SK-N-DZ (cell line): ENCODE measurements around the genes DRD4 and MOB2.

DNA sequence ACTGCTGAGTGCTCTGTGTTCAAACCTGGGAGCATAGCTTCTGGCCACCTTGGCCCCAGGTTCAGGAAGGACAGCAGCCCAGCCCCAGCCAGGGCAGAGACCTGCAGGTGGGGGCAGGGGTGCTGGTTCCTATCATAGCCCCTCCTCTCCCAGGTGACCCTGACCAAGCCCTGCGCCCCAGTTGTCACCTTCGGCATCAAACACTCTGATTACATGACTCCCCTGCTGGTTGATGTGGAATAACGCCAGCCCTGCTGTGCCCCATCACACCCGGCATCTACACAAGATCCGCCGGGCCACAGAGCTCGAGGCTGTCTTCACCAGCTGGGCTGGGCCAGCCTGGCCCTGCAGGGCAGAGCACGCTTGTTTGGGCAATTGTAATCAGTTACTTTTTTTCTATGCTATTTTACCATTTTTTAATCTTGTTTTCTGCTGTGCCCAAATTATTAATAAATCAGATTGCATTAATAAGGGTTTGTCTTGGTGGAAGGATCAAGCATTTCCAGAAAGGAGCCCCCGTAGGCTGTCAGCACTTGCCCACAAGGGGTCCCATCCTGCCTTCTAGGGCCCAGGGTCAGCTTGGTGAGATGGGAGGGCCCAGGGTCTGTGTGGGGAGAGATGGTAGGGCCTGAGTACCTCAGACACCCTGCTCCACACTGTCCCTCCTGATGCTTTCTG, 3.4 kb downstream of the ODF3 start:
RAMPAGE:
- cytosol, long total RNA: no peak
- nucleus, long total RNA: no peak

DNA sequence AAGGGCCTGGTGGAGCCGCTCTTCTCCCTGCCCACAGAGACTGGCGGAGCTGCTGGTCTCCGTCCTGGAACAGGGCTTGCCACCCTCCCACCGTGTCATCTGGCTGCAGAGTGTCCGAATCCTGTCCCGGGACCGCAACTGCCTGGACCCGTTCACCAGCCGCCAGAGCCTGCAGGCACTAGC, 1.8 kb downstream of the RIC8A start:
RAMPAGE:
- cytosol, long total RNA: no peak
- nucleus, long total RNA: no peak

DNA sequence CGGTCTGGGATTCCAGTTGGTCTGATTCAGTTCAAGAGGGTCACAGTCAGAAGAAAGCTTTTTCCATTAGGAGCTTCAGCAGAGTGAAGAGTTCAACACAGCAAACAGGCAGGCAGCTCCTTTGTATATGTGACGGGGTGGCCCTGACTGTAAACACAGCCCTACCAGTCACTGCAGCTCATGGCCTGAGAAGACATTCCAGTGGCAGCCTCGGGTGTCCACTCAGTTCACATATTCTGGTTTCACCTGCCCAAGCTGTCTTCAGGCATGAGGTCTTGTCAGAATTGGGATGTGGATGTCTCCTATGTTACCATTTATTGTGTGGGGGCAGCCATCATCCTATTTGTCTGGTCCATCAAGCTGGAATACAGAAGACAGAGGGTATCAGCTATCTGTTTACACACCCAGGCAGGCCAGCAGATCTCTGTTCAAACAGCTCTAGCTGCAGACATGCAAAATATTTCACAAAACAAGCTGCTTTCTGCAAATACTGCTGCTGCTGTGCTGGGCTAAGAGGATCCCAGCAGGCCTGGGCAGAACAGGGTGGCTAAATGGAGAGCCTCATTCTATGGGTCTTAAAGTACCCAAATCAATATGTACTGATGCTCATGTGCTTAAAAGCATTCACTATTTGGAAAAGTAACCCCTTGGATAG, 9.0 kb downstream of the RIC8A start:
RAMPAGE:
- cytosol, long total RNA: no peak
- nucleus, long total RNA: no peak

GRCh38 chr11:223568-223920, 12.6 kb downstream of the SIRT3 start:
RAMPAGE:
- cytosol, long total RNA: no peak
- nucleus, long total RNA: no peak

DNA sequence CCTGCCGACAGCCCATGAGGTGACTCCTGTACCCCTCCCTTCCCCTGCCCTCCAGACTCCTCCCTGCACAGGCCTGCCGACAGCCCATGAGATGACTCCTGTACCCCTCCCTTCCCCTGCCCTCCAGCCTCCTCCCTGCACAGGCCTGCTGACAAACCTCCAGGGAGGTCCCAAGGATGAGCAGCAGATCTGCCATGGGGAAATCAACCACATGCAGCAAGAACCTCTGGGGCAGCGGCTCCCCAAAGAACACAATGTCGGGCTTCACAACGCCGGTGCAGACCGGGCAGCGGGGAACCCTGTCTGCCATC, 12.3 kb downstream of the SIRT3 start:
RAMPAGE:
- cytosol, long total RNA: no peak
- nucleus, long total RNA: no peak

RAMPAGE:
- cytosol, long total RNA: no peak
- nucleus, long total RNA: no peak
These were observed 762 bp downstream of the PGGHG start for GRCh38 chr11:289319-290456.

GRCh38 chr11:315787-316901, 2.3 kb downstream of the IFITM1 start:
RAMPAGE:
- cytosol, long total RNA: no peak
- nucleus, long total RNA: no peak

GRCh38 chr11:445696-446566, 4.1 kb upstream of the ANO9 start:
RAMPAGE:
- cytosol, long total RNA: no peak
- nucleus, long total RNA: no peak

GRCh38 chr11:459455-460204, 9.6 kb downstream of the PTDSS2 start:
RAMPAGE:
- cytosol, long total RNA: no peak
- nucleus, long total RNA: no peak

GRCh38 chr11:597279-597630, 18.5 kb downstream of the IRF7 start:
RAMPAGE:
- cytosol, long total RNA: no peak
- nucleus, long total RNA: no peak

DNA sequence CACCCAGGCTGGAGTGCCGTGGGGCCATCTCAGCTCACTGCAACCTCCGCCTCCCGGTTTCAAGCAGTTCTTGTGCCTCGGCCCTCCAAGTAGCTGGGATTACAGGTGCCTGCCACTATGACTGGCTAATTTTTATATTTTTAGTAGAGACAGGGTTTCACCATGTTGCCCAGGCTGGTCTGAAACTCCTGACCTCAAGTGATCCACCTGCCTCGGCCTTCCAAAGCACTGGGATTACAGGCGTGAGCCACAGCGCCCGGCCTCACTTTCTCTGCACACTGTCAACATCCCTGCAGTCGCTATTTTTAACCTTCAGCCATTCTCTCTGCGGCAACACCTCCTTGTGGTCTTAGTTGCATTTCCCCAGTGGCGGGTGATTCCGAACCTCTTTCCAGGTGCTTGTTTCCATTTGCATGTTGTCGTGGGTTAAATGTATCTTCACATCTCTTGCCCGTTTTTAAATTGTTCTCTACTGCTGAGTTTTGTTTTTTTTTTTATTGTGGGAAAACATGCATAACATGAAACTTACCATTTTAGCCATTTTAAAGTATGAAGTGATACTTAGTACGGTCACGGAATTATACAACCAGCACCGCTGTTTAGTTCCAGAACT, 2.2 kb upstream of the SCT start:
RAMPAGE:
- cytosol, long total RNA: no peak
- nucleus, long total RNA: no peak

GRCh38 chr11:636623-637408, at the start of gene DRD4:
DRD4 (plus strand) TSS chr11:637269.
RAMPAGE:
- cytosol, long total RNA: no peak
- nucleus, long total RNA: no peak

DNA sequence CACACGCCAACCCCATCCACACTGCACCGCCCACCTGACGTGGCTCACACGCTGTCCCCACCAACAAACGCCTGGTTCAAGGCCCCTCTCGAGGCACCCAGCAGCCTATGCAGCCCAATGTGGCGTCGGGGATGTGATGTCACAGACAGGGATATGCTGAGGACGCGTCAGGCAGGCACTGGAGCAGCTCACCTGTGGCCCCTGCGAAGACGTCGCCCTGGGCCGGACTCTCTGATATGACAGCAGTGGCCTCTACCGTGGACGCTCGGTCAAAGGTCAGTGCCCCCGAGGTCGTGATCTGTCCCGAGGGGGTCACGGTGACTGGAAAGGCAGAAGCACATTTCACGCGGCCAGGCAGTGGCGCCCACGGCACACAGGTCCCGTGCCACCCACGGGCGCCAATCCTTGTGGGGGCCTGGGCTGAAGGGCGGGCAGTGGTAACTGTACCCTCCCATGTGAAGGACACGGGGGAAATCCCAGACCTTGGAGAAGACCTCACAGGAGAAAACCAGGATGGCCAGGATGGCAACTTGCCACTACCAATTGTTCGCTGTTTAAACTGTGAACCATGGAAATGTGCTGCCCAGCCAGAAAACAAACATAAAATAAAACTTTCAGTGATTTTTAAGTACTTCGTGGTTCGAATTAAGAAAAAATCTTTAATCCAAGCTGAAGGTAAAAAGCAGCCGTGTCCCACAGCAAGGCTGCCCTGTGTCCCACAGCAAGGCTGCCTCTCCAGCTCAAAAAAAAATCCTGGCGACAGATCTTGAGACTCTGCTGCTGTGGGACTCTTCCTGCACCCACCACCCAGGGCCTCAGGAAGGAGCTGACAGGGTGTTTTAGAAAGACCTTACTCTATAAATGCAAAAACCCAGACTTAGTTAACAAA, 15.3 kb downstream of the DEAF1 start:
RAMPAGE:
- cytosol, long total RNA: no peak
- nucleus, long total RNA: no peak

RAMPAGE:
- cytosol, long total RNA: no peak
- nucleus, long total RNA: no peak
These were observed 16.0 kb downstream of the EPS8L2 start for GRCh38 chr11:721631-722916.

GRCh38 chr11:825858-826601, 1.7 kb upstream of the CRACR2B start:
RAMPAGE:
- cytosol, long total RNA: no peak
- nucleus, long total RNA: no peak

DNA sequence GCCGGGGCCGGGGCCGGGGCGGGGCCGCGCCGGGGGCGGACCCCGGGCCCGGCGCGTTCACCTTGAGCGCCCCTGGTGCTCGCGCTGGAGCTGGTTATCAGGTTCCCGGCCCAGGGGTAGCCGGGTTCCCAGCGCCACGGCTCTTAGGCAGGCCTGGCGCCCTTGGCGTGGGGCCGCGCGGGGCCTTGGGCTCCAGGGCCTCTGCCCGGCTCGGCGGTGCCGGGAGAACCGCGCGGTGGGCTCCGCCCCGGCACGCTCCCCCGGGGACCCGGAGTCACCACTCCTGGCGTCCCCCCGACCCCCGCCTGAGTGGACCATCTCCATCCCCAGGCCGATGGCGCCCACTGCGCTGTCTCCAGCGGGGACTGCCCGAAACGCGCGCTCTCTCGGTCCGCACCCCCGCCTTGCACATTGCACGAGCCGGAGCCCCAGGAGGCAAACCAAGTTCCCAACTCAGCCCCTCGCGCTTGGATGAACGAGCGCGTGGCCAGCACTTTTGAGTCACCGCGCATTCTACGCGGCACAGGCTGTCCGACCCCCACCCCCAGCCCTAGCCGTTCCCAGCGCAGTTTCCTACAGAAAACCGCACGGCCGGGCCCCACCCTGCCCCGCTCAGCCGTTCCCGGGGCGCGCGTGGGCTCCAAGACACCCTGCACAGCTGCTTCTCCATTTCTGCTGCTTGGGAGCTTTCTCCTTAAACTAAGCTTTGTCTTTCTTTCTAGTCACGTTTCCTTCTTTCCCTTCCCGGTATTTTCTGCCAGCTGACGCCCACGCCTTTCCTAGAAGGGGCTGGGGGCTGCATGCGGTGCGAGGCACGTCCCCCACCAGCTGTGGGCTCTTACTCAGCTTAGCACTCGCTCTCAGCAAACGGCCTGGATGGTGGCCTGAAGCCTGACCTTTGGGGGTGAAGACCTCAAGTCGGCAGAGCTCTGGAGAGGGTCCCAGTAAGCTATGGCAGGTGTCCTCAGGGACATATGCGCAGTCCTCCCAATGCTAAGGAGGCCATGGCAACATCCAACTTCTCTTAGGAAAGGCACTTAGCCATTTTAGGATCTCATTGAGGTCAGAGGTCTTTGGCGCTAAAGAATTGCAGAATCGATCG, 689 bp upstream of the CHID1 start:
RAMPAGE:
- cytosol, long total RNA: no peak
- nucleus, long total RNA: no peak

RAMPAGE:
- cytosol, long total RNA: no peak
- nucleus, long total RNA: no peak
These were observed 38.8 kb downstream of the AP2A2 start for GRCh38 chr11:964304-965075.

GRCh38 chr11:1050993-1051625, 14.6 kb upstream of the MUC6 start:
RAMPAGE:
- cytosol, long total RNA: no peak
- nucleus, long total RNA: no peak

DNA sequence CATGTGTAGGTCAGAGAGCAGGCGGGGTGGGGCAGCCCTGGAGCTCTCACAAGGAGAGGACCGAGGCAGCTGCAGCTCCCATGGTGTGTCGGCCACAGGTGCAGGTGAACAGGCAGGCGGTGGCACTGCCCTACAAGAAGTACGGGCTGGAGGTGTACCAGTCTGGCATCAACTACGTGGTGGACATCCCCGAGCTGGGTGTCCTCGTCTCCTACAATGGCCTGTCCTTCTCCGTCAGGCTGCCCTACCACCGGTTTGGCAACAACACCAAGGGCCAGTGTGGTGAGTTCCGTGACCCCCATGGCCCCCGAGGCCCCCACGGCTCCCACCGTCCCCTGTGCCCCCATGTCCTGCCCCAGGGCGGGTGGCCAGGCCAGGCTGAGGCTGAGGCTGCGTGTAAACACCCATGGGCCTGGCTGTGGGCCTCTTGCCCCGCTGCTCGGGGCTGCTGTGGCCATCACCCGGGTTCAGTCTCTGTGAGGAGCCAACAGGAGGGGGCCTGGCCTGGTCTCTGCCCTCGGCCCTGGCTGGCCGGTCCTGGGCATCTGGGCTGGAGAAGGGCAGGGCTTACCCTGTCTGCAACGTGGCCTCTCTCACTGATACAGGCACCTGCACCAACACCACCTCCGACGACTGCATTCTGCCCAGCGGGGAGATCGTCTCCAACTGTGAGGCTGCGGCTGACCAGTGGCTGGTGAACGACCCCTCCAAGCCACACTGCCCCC, 54.4 kb upstream of the MUC5AC start:
RAMPAGE:
- cytosol, long total RNA: no peak
- nucleus, long total RNA: no peak

DNA sequence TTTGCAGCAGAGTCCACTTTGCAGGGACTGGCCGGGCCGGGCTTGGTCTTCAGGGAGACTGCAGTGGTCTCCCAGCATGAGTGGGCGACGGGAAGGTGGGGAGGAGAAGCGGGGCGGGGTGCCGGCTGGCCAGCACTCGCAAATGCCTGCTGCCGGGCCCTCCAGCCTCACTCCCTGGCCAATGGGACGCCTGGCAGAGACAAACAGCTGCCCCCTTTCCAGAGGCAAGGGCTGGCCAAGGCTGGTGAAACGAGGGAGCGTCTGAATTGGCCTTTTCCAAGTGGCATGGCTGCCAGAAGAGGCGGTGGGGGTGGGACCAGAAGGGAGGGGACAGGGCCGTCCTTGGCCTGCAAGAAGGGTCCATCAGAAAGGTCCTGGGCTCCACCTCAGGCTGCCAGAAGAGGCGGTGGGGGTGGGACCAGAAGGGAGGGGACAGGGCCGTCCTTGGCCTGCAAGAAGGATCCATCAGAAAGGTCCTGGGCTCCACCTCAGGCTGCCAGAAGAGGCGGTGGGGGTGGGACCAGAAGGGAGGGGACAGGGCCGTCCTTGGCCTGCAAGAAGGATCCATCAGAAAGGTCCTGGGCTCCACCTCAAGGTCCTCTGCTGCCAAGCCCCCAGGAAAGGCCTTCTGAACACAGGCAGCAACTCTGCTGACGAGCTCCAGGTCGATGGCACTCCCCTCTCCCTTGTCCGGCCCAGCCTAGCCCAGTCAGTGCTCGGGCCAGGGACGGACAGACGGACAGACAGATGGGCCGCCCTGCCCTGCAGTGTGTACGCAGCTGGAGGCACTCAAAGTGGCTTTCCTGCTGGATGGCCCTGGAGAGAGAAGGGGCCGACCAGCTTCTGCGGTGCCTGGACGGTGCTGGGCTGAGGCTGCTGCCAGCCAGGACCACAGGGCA, at the start of gene MOB2:
MOB2 (minus strand) TSS at position 301 of the 899 bp plus-strand sequence.
RAMPAGE:
- cytosol, long total RNA: no peak
- nucleus, long total RNA: no peak